Measurements from ENCODE around the gene CLASP1.

GRCh38 chr2:119677958-119678540 lies 952 bp upstream of the TMEM177 start:
- PRO-cap, 4 experiments = peak in 3 of 4 experiments; most common plus-strand start chr2:119678206 (in 2); most common minus-strand start chr2:119678046 (in 1)
- RAMPAGE, long total RNA, 2 experiments = no peak in any of the 2 experiments

GRCh38 chr2:119699981-119700529 lies 21.1 kb downstream of the TMEM177 start:
- PRO-cap, 4 experiments = no peak in any of the 4 experiments
- RAMPAGE, long total RNA, 2 experiments = no peak in any of the 2 experiments

DNA sequence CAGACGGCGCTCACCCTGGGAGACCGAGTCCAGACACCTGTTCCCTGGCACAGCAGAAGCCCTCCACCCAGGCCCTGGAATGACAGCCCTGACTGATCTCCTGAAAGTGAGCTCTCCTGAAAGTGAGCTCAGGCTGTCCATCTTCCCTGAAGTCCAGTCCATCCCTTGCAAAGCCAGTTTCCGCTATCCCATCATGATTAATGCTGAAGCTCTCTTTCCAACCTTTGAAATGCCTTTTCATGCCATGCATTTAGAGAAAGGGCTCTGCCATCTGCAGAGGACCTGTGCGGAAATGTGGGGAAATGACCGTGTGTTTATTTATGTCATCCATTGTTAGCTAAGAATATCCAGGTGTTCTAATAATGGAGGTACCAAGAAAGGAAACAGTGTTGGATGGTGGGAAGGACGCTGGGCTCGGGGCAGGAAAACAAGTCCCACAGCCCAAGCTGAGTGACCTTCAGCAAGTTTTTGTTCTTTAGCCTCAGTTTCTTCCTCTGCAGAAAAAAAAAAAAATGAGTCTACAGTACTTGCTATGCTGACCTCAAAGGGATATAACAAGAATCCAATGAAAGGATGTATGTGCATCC lies 25.4 kb upstream of the PTPN4 start:
- PRO-cap, 4 experiments = no peak in any of the 4 experiments
- RAMPAGE, long total RNA, 2 experiments = no peak in any of the 2 experiments

- PRO-cap, 4 experiments = no peak in any of the 4 experiments
- RAMPAGE, long total RNA, 2 experiments = no peak in any of the 2 experiments
Measured at GRCh38 chr2:119760617-119761553, 1.2 kb downstream of the PTPN4 start.

DNA sequence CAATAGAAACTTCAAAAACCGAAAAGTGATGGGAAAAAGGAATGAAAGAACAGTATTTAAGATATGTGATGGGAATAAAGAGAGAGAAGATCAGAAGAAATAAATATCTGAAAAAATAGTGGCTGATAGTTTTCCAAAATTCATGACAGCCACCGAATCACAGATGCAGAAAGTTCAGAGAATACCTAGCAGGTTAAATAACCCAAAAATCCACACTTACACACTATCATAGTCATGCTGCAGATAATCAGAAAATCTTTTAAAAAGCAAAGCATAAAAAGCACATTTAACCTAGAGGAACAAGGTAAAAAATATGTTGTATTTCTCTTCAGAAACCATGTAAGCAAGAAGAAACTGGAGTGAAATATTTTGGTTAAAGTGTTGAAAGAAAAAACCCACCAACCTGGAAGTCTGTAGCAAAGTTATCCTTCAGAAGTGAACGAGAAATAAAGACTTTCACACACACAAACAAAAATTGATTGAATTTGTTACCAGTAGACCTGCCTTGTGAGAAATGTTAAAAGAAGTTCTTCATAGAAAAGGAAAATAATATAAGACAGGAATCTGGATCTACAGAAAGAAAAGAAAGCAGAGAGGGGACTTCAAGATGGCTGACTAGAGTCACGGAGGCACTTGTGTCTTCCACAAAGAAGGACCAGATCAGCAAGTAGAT lies 110.8 kb upstream of the EPB41L5 start:
- PRO-cap, 4 experiments = no peak in any of the 4 experiments
- RAMPAGE, long total RNA, 2 experiments = no peak in any of the 2 experiments

GRCh38 chr2:120253649-120254093 lies 1.0 kb downstream of the RALB start:
- PRO-cap, 4 experiments = peak in 4 of 4 experiments; most common minus-strand start chr2:120253690 (in 2)
- RAMPAGE, long total RNA, 2 experiments = no peak in any of the 2 experiments

- PRO-cap, 4 experiments = no peak in any of the 4 experiments
- RAMPAGE, long total RNA, 2 experiments = no peak in any of the 2 experiments
Measured at GRCh38 chr2:120261326-120262021, 8.8 kb downstream of the RALB start.

DNA sequence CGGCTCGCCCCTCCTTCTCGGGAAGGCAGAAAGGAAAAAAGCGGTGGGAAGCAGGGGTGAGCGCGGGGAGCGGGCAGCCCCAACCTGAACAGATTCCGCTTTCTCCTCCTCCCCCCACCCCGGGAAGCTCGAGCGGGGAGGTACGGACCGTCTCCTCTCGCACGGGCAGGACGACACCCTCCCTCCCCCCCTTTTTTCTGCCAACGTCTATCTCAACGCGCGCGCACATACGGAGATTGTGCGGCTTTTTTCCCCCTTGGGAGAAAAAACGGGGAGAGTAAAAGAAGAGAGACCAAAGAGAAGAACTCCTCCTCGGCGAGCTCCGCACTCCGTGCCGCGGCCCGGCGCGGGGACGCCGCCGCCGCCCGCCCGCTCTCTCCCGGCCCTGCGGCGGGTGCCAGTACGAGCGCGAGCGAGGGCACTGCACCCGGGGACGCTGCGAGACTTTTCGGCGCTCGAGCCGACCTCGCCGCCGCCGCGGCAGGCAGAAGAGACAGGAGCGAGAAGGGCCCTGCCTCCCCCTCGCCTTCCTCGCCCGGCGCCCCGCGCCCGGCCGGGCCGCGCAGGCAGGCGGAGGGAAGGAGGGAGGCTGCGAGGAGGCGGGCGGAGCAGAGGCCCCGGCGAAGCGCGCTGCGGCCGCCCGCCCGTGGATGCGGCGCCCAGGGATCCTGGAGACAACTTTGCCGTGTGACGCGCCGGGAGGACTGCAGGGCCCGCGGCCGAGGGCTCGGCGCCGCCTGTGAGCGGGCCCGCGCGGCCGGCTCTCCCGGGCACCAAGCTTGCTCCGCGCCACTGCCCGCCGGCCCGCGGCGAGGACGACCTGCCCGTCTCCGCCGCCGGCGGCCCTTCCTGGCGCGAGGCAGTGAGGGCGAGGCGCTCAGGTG lies 934 bp upstream of the INHBB start:
- PRO-cap, 4 experiments = peak in 3 of 4 experiments; most common plus-strand start position 57 of the sequence (in 3); most common minus-strand start position 97 of the sequence (in 2)
- RAMPAGE, long total RNA, 2 experiments = no peak in any of the 2 experiments

DNA sequence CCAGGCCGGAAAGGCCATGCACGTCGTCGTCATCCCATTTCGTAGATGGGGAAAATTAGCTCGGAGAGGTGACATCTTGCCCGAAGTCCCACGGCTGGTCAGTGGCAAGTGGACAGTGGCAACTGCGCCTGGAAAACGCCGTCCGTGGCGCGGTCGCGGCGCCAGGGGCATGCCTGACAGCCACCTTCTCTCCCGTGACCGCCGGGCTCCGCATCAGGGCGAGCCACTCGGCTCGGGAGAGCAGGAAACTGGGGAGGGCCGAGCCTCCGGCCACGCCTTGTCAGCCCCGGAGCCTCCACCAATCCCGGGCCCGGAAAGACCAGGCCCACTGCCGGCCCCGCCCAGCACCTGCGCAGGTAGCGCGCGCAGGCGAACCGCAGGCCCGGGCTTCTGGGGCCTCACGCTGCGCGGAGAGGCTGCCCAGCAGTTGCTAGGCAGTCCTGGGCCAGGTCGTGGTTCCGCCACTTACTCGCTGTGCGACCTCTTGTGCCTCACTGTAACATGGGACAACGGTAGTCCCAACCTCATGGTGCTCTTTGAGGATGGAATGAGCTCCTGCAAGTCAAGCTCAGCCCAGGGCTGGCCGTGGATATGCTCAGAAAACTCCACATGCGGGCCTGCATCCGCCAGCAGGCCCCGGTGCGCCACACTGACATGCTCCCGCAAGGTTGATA lies 97.0 kb downstream of the INHBB start:
- PRO-cap, 4 experiments = peak in 4 of 4 experiments; most common plus-strand start position 385 of the sequence (in 2); most common minus-strand start position 229 of the sequence (in 3)
- RAMPAGE, long total RNA, 2 experiments = no peak in any of the 2 experiments

- PRO-cap, 4 experiments = peak in 4 of 4 experiments; most common plus-strand start chr2:120481715 (in 3); most common minus-strand start chr2:120481638 (in 4)
- RAMPAGE, long total RNA, 2 experiments = no peak in any of the 2 experiments
Measured at GRCh38 chr2:120481352-120481949, 135.5 kb downstream of the INHBB start.

DNA sequence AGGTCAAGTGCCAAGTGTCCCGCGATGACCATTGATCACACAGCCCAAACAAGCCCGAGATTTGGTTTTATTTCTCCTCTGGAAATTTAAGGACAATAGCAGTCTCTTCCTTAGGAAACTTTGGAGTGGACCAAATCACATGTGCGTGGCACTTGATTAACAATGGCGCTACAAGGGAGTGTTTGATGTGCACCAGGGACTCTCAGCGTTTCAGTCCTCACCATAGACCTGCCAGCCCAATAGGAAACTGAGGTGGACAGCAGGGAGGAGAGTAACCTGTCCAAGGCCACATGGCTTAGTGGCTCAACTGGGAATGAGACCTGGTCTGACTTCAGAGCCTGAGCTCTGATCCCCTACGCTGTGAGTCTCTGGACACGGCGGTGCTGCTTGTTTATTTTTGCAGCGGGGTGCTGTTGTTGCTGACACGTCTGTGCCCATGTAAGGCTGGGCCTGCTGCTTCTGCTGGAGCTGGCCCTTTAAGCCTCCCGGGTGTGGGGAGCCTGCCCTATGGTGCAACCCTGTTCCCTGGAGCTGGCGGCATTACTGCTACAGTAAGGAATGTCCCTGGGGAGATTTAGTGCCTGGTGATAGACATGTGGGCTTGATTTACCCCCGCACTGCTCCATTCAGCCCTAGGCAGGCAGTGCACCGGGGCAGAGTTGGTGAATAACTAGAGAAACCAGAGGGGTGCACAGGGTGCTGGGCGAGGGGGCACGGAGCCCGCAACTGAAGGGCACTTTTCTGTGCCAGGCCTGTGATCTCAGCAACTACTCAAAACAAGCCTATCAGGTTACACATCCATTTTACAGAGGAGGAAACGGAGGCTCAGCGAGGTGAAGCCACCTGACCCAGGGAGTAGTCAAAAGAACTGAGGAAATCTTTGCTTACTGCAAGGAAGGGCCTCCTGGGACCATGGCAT lies 194.4 kb downstream of the INHBB start:
- PRO-cap, 4 experiments = peak in 2 of 4 experiments; most common plus-strand start position 521 of the sequence (in 2); most common minus-strand start position 368 of the sequence (in 1)
- RAMPAGE, long total RNA, 2 experiments = no peak in any of the 2 experiments

- PRO-cap, 4 experiments = no peak in any of the 4 experiments
- RAMPAGE, long total RNA, 2 experiments = no peak in any of the 2 experiments
Measured at GRCh38 chr2:120758130-120758811, 22.6 kb downstream of the GLI2 start.

- PRO-cap, 4 experiments = peak in 3 of 4 experiments; most common plus-strand start chr2:120867464 (in 1); most common minus-strand start chr2:120867727 (in 3)
- RAMPAGE, long total RNA, 2 experiments = no peak in any of the 2 experiments
Measured at GRCh38 chr2:120867018-120868018, 131.7 kb downstream of the GLI2 start.

- PRO-cap, 4 experiments = no peak in any of the 4 experiments
- RAMPAGE, long total RNA, 2 experiments = no peak in any of the 2 experiments
Measured at GRCh38 chr2:121203637-121204225, 81.3 kb downstream of the TFCP2L1 start.

DNA sequence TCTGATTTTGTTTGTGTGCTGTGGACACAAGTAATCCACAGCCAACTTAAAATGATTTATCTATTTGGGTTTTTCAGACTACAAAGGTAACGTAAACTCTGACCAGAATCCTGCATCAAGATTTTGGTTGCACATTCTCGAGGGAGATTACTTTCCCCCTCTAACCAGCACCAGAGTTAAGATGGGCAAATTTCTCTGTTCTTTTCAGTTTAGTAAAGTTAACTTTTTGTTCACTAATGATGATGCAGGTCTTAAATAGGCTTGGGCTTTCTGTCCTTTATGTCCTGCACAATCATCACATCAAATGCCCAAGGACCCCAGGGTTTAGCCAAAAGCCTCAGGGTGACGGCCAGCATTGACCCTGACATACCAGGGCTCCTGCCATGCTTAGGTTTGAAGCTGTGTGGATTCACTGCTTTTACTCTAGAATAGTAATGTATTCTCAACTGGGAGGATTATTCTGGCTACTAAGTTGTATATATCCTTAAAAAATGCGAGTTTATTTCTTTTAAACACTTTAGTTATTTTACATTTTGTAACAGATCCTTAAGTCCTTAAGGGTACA lies 152.6 kb upstream of the TFCP2L1 start:
- PRO-cap, 4 experiments = peak in 3 of 4 experiments; most common minus-strand start position 422 of the sequence (in 3)
- RAMPAGE, long total RNA, 2 experiments = no peak in any of the 2 experiments

DNA sequence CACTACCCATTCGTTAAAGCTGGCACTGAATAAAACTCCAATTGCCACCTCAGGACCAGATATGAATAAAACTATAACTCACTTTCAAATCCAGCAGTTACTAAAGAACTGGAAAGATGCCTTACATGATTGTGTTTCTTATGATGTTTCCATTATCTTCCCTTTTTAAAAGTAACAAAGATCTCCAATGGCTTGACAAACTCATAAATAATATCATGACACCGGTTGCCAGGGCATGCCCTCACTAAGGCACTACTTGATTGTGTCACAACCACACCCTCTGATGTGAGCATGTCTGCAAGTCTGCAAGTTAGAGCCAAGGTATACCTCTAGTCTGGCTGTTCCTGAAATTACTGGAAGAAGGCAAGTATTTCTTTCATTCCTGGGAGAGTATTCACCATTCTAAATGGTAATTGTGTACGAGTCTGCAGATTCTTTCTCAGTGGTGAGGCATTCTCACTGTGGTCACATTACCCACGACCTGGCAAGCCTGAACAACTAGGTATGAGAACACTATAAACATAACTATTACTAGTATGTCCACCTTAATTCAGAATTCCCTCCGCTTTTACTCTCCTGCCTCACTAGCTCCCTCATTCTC lies 144.3 kb downstream of the CLASP1 start:
- PRO-cap, 4 experiments = no peak in any of the 4 experiments
- RAMPAGE, long total RNA, 2 experiments = no peak in any of the 2 experiments

GRCh38 chr2:121529778-121531009 lies 119.1 kb downstream of the CLASP1 start:
- PRO-cap, 4 experiments = peak in 4 of 4 experiments; most common plus-strand start chr2:121530880 (in 4); most common minus-strand start chr2:121530970 (in 3)
- RAMPAGE, long total RNA, 2 experiments = start-site peak on the minus strand in 1 of 2 experiments, at chr2:121530247-121530404 at its widest, 26 reads per replicate

DNA sequence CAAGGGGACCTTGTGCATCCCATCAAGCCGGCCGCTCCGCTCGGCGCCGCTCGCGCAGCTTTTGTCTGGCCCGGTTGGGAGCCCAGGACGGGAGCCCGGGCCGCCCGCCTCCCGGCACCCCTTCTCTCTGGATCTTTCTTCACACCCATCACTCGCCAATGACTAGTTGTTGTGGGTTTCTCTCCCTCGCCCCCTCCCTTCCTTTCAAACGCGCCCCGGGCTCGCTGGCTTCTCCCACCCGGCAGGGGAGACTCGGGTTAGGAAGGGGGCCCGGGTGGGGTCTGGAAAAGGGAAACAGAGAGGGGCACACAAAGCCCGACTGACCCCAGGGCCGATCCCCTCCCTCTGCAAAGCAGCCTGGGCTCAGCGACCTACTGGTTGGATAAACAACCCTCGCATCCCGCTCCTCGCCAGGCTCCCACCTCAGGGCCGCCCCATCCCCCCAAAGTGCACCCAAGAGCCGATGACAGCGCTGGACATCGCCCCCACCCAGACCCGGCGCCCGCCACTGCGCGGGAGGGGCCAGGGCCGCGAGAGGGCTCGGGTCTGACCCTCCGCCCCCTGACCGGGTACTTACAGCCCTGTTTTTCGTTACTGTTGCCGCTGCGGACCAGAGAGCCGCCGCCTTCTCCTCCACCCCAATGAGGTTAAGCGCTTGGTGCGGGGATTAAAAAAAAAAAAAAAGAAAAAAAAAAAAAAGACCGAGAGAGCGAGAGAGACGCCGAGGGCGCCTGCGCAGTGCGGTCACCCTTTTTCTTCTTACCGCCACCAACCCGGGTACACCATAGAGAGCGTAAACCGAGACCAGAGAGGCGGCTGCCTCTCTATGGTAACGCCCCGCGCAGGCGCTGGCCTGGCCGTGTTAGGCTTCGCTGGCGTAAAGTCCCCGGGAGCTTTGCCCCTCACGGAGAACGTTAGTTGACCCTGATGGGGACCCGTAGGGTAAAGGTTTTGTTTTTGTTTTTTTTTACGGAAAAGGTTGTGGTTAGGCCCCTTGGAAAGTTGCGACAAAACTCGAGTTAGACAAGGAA lies at the start of gene CLASP1:
TSS of gene CLASP1 (minus strand) at position 668 of the 1,031 bp plus-strand sequence.
- PRO-cap, 4 experiments = peak in 4 of 4 experiments; most common plus-strand start position 787 of the sequence (in 3); most common minus-strand start position 643 of the sequence (in 4)
- RAMPAGE, long total RNA, 2 experiments = start-site peak on the plus strand in 1 of 2 experiments, centred at positions 843 to 960 of the sequence, 5 to 19 reads per replicate; start-site peak on the minus strand in 2 of 2 experiments, centred at positions 639 to 647 of the sequence, 45 to 59 reads per replicate

GRCh38 chr2:121804290-121804741 lies 48.9 kb downstream of the TSN start:
- PRO-cap, 4 experiments = no peak in any of the 4 experiments
- RAMPAGE, long total RNA, 2 experiments = no peak in any of the 2 experiments

- PRO-cap, 4 experiments = no peak in any of the 4 experiments
- RAMPAGE, long total RNA, 2 experiments = no peak in any of the 2 experiments
Measured at GRCh38 chr2:121930213-121930550, 174.7 kb downstream of the TSN start.